Spinal cord (tissue), 3 donors: ENCODE measurements around a stretch of chr17.

DNA sequence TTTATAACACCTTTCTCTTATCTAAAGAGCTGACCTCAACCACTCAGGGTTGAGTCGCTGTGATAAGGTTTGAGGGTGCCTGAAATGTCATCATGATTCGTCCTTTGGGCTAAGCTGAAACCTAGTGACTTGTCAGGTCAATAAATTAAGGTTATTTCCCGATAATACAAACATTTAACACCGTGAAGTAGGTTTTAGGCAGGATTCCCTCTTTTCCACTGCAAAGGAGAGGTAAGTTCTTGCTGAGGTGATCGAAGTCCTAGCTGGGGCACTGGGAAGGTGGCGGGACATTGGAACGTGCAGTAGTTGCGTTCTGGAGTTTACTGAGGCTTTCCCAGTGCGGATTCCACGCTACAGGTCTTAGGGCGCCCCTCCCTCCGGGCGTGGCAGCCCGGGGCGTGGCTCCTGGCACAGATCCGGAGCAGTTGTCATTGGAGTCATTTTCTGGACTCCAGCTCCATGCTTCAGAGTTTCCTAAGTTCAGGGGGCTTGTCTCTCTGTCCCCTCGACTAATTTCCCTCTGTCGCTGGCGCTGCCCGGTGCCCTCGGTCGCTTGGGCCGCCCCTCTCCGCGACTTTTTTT, 725 bp upstream of the BPTF start:
- PRO-cap: no peak
- RAMPAGE, long total RNA: no peak

- PRO-cap: no peak
- RAMPAGE, long total RNA: no peak
Observed at GRCh38 chr17:67827690-67828127, 2.4 kb downstream of the BPTF start.

- PRO-cap: no peak
- RAMPAGE, long total RNA: no peak
Observed at GRCh38 chr17:67995532-67995893, 756 bp downstream of the C17orf58 start.

GRCh38 chr17:68033808-68034640, 1.5 kb upstream of the KPNA2 start:
- PRO-cap: no peak
- RAMPAGE, long total RNA: no peak

DNA sequence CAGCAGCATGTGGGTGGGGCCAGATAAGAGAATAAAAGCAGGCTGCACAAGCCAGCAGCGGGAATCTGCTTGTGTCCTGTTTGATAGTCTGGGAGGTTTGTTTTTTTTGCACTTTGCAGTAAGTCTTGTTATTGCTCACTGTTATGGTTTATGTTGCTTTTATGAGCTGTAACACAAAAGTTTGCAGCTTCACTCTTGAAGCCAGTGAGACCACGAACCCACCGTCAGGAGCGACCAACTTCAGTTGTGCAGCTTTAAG, 46.1 kb downstream of the KPNA2 start:
- PRO-cap: no peak
- RAMPAGE, long total RNA: no peak

DNA sequence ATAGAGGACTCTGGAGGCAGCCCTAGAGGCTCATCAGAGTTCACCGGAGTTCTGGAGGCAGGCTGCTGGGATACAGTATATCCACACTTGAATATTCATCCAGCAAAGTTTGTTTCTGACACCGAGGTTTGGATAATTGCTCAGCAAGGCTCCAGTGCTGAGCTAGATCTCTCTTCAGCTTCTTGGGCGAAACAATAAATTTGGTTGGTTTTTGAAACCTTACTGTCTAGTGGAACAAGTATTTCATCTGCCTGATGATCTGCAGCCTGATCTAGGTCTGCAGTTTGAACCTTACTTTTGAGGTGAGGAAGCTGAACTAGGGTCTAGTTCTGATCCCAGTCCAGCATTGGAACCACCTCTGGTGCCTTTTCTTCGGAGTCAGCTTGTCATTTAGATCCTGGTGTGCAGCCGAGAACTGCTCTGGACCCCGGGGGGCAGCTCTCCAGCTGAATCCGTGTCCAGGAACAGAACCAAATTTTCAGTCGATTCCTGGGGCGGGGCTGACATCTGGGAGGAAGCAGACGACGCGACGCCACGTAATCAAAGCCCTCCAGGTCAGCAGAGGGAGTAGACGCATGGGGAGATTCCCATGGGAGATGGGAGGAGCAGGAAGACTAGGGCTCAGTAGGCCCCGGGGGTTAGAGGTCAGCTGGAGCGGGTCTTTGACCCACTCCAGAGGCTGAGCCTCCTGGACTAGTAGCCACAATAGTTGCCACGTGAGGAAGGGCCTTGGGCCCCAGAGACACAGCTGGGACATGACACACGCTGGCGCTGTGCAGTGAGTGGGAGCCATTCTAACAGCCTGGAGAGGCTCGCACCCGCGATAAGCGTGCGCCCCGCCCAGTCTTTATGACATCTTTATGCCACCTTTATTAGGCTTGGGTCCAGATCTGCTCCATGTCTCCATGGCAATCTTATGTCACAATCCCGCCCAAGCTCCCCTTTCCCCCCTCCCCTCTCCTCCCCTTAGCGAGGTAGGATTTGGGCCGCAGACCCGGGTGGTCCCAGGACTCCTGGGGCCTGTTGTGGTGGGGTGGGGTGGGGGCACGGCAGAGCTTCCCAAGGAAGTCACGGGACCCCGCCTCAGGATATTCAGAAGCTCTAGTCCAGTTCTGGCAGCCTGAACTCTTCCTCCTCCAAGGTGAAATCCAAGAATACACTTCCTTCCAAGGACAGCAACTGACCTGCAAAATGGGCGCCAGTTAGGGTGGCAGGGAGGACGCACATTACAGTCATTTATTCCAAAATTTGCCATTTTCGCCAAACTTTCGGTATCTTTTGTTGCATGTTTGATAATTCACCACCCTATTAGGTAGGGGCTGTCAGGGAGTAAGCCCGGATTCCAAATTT, 95.7 kb upstream of the AMZ2 start:
- PRO-cap: no peak
- RAMPAGE, long total RNA: no peak

- PRO-cap: no peak
- RAMPAGE, long total RNA: no peak
Observed at GRCh38 chr17:68183963-68184672, 63.7 kb upstream of the AMZ2 start.

DNA sequence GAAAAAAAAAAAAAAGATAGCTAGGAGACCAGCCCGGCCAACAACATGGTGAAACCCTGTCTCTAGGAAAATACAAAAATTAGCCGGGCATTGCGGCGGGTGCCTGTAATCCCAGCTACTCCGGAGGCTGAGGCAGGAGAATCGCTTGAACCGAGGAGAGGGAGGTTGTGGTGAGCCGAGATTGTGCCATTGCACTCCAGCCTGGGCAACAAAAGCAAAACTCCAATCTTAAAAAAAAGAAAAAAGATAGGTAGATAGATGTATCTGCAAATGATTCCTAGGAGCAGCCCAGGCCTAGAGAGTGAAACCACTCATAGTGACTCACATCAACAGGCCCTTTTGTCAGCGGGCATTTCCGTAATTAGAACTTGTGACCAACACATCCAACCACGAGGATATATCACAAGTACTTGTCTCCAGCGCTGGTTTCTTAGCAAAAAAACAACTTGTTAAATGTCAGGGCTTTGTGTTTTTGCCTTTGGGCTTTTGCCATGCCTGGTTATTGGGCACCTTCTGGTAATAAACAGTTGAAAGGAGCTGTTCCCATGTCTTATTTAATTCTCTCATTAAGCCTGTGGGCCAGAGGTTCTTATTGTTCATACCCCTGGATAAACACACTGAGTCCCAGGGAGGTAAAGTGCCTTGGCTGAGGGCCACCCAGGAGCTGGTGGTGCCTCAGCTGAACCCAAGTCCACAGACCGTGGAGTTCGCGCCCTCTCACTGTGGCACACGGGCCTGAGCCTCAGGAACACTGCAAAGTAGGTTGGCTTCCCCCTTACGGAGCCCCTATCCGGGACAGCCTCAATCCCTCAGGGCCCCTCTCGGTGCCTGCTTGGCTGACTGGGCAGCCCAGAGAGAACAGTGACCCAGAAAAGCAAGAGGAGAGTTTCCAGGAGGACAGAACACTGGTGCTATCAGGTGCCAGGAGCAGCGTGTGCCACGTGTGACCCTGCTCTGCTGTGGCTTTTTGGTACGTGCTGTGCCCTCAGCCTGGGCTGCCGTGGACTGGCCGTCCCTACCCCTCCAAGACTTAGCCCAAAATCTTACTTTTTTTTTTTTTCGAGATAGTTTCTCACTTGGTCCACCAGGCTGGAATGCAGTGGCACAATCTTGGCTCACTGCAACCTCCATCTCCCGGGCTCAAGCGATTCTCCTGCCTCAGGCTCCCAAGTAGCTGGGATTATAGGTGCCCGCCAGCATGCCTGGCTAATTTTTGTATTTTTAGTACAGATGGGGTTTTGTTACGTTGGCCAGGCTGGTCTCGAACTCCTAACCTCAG, 12.6 kb upstream of the AMZ2 start:
- PRO-cap: no peak
- RAMPAGE, long total RNA: no peak

- PRO-cap: no peak
- RAMPAGE, long total RNA: no peak
Observed at GRCh38 chr17:68370789-68371010, 79.4 kb downstream of the ARSG start.

DNA sequence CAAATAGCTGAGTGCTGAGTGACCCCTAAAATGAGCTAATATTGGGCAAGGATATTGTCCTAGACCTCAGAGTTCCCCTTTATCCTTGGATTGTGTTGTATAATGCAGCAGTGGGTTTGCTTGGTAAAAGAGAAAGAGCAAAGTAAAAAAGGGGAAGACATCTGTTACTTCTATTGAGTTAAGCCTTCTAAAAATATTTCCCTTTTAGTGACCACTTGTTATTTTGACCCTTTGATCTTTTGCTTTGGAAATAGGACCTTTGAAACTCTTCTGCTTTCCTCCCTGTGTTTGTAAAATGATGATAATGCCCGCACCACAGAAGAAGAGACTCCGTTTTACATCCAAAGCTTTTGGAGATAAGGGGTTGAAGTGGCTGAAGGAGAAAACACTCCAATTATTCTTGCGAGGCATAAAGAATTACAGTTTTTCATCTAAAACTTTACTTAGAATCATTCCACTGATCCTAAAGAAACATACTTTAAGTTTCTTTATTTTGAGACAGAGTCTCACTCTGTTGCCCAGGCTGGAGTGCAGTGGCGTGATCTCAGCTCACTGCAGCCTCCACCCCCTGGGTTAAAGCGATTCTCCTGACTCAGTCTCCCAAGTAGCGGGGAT, 26.9 kb upstream of the PRKAR1A start:
- PRO-cap: no peak
- RAMPAGE, long total RNA: no peak

DNA sequence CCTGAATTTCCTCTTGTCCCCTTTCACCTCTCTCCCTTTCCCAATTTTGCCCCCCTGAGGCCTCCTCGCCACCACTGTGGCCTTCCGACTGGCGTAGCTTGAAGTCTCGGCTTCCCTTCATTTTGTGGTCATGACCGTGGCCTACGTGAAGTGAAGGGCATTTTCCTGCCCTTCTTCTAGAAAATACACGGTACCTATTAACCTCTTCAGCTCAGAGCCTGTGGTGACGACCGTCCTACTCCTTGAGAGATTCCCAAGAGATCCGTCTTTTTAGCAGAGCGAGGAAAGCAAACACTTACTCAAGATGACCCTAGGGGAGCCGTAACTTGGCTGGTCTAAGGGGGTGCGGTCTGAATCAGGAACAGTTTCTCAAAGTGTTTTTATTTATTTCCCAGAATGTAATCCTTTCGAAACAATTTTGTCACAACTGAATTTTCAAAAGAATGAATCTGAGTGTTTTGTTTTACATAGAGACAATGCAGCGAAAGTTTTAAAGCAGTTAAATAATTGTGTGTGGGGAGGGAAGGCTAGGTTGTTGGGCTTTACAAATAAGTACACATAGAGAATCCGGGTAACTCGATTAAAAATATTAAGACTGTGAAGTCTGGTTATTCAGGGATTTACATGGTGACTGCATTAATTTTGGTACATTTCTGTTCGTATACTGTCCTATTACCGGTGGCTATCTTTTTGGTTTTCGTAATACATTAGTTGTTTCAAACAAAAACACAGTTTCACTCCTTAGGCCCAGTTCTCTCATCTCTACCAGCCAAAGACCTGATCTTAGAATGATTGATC, 1.1 kb downstream of the PRKAR1A start:
- PRO-cap: no peak
- RAMPAGE, long total RNA: no peak

- PRO-cap: no peak
- RAMPAGE, long total RNA: no peak
Observed at GRCh38 chr17:68514683-68515246, 2.5 kb downstream of the PRKAR1A start.

DNA sequence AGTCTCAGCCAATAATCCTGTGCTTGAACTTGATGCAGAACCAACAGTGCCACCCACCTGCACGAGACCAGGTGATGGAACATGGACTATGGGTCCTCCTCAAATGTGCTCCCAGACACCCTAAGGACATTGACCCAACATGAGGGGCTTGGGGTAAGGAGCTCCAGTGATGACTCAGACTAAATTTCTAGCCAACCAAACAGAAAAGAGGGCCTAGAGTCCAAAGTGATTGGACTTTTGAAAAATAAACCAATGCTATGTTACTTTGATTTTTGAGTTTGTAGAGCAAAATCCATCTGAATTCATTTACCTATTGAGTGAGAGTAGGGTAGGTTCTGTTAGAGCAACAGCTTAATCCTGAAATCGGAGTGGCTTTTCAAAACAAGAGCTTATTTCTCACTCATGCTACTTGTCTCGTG, 21.9 kb downstream of the FAM20A start:
- PRO-cap: no peak
- RAMPAGE, long total RNA: no peak

GRCh38 chr17:68582194-68582691, 18.9 kb downstream of the FAM20A start:
- PRO-cap: no peak
- RAMPAGE, long total RNA: no peak

- PRO-cap: no peak
- RAMPAGE, long total RNA: no peak
Observed at GRCh38 chr17:68595414-68596267, 5.5 kb downstream of the FAM20A start.

DNA sequence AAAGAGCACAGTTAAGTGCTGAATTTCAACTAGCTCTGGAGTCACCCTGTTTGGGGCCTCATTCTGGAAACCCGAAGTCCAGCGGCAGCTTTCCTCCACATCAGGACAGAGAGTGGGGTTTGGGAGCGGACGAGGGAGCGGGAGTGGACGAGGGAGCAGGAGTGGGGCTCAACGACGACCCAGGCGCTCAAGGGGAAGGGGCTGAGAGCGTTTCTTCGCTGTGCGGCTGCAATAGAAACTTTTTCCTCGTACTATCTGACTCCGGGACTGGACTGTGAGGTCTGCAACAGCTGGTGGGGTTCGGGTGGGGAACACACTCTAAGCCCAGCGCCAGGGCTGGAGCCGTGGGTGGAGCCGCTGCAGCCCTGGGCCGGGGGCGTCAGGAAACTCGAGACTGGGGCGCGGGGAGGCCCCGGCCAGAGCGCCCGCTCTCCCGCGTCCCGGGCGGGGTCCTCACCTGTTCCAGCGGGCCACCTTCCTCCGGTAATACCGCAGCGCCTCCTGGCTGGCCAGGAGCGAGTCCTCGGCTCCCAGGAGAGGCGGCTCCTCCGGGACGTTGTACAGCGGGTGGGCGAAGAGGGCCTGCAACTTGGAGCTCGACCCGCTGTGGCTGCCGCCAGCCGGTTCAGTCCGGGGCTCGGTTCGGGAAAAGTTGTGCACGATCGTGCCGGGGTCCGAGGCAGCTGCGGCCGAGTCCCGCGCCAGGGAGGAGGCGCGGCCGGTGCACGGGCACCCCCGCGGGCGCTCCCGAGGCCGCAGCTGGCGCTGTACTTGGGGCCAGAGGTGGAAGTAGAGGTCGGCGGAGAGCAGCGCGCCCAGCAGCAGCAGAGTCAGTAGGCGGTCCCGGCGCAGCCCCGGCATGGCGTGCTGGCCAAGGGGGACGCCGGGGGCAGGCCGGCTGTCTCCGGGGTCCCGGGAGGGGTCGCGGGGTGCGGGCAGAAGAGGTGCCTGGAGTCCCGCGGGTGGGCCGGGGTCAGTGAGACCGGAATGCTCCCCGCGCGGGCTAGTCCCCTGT, 1.1 kb downstream of the FAM20A start:
- PRO-cap: no peak
- RAMPAGE, long total RNA: no peak

GRCh38 chr17:68790820-68791491, 164.2 kb downstream of the ABCA8 start:
- PRO-cap: no peak
- RAMPAGE, long total RNA: no peak

DNA sequence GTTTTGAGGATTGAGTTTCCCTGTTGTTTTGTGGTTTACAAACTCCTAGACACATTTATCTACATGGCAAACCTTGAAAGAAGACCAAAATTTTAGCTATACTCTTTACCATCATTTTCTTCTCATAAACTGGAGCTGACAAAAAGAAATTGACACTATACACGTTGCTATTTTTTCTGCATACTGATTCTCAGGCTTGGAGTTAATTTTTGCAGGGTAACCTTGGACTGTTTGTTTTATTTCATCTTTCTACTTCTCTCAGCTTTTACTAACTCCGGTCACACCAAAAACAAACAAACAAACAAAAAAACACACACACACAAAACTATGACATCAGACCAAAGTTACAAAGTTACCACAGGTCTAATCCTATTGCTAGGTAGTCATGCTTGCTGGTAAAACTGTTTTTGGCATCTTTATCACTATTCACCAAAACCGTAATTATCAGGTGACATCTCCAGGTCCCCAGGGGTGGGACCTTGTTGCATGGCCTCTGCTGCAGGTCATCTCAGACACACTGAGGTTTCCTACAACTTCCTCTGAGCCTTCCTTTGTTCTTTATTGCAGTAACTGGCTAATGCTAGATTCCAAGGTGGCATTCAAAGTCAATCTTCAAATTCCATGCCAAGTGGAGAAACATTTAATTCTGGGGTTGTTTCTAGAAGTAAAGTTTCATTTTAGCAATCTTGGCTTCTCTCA, 162.4 kb downstream of the ABCA8 start:
- PRO-cap: no peak
- RAMPAGE, long total RNA: no peak

GRCh38 chr17:68819397-68819895, 135.7 kb downstream of the ABCA8 start:
- PRO-cap: no peak
- RAMPAGE, long total RNA: no peak

DNA sequence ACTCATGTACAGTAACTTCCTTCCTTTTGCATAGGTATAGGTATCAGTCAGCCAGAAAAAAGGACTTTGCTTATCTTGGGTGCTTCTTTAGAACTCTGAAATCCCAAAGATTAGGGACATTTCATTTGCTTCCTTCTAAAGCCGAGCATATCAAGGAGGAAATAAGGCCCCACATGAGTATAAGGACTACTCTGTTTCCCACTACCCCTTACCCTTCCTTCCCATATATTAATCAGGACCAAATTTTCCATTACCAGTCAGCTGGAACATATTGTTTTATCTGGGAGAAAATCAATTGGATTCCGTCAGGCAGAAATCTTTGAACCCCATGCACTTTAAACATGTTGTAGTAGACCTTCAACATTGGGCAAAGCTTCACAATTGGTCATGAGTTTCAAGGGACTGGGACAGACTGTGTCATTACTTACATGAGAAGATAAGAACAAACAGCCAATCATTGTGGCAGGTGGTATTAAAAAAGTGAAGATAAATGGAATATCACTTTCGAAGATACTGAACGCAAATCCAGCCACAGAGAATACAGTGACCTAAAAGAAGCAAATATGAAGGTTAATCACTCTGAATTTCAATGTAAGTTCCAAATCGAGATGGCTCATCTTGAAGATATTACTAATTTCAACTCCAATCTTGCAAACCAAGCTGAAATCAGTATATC, 70.3 kb downstream of the ABCA8 start:
- PRO-cap: no peak
- RAMPAGE, long total RNA: no peak